GM19239 (cell line): ENCODE results near the gene EIF4A2.

- RRBS, result no CpG with 5 or more reads among the region's 4 CpGs
Measured at GRCh38 chr3:185608143-185608756, 22.2 kb downstream of the SENP2 start.

DNA sequence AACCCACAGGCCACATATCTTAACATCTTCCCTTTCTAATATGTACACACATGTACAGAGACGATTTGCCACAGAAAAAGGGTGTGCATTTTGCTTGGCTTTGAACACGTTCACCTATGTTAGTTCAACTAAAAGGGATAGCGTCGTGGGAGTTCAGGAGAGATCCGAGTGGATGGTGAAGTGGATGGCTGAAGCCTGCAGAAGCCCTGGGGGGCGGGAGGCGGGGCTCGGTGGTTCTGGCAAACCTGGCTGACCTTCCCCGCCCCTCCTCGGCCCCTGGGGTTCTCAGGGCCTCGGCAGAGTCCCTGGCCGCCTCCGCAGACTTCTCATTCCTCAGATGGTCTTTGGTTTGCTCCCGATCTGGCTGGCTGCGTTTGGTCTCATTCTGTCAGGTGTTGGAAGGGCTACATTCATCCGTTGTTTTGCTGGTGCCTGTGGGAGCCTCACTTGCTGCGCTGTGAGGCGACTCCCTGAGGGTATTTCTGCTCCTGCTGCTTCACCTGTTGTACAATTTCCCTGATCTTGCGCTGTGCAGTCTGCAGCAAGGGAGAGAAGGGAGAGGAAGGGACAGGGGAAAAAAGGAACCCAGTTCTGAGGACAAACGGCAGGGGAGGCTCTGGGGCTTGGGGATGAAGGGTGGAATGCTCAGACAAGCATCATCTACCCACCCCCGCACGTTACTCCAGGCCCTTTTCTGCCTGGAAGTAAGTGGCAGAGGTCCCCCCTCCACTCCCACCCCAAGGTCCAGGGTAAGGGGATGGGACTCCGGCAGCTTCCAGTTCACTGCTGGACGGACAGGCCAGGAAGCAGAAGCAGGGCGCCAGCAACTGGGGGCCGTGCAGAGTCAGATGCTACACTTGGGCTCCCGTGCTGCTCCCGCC, 59.2 kb downstream of the SENP2 start:
- RRBS, result no CpG with 5 or more reads among the region's 28 CpGs

- RRBS, result no CpG with 5 or more reads among the region's 5 CpGs
Measured at GRCh38 chr3:185764495-185765072, 60.3 kb downstream of the IGF2BP2 start.

DNA sequence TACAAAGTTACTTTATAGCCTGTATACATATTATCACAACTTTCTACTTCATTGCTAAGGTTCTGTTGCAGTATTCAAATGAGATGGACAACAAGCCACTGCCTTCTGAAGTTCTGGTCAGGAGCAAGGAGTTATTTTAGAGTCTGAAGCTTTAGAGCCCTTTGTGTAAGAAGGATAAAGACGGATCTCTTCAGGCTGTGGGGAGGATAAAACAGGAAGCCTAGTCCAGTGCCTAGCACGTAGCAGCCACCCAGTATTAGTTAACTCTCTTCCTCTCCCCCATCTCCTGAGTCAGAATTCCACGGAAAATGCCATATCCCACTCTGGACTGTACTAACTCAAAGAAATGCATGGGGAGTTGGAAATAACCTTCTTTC, 9.5 kb downstream of the IGF2BP2 start:
- RRBS, result no CpG with 5 or more reads among the region's 3 CpGs

DNA sequence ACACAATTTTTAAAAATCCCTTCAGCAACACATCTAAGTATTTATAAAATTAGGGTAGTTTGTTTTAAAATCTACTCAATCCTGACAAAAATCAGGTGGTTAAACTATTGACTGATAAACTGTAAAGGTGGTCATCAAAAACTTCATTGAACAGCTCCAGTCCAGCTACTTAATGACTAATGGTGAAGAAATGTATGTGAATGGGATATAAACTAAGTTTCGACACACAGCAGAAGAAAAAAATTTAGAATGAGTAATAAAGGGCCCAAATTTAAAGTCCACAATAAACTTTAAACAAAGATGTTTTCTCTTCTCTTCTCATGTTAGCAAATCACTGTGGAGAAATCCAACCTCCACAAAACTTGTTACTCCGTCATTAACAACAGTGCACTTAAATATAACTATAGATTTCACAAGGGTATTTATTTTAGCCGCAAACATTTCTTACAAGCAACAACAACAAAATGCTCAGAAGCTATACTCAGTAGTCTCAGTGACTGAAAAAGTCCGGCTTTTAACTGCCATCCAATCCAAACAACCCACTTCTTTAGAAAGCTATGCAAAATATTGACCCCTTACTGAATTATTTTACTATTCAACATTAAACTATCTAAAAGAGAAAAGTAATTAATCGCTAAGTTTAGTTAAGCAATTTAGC, 2.6 kb downstream of the IGF2BP2 start:
- RRBS, result no CpG with 5 or more reads among the region's 5 CpGs

- RRBS, result no CpG with 5 or more reads among the region's 2 CpGs
Measured at GRCh38 chr3:185935256-185935811, 2.5 kb downstream of the TRA2B start.

DNA sequence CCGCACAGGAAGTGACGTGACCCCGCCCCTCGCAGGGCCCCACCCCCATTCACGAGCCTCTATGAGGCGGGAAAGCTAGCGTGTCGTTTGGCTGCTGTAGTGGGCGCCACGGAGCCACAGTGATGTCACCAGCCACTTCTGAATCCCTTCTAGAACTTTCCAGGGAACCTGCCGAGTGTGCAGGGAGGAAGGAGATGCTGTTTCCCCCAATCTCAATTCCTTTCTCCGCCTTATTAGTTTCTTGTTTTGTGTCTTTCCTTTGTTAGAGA, 251 bp upstream of the TRA2B start:
- RRBS, result no CpG with 5 or more reads among the region's 12 CpGs

DNA sequence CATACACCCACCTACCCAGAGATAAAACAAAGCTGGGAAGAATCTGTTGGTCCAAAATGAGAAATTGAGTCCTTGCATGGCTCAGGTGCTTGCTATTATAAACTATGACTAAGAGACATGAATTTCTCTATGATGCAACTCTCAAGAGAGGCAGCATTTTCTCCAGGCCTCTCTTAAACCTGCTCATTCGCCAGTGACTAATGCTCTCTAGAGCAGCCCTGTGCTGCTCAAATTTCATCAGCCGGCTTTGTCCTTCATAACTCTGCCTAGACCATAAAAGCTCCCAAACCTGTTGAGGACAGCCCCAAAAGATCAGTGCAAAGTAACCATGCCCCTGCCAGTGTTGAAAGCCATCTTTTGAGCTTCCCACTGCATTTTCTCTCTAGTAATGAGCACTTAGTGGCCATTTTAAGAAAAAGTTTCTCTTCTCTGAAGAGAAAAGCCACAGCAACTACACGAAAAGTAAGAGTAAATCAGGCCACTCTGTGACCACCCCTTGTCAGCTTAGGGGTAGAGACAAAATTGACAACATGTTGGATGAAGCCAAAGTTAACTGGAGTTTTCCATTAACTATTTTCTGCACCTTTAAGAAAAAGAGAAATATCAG, 4.8 kb downstream of the ETV5 start:
- RRBS, result no CpG with 5 or more reads among the region's 3 CpGs

DNA sequence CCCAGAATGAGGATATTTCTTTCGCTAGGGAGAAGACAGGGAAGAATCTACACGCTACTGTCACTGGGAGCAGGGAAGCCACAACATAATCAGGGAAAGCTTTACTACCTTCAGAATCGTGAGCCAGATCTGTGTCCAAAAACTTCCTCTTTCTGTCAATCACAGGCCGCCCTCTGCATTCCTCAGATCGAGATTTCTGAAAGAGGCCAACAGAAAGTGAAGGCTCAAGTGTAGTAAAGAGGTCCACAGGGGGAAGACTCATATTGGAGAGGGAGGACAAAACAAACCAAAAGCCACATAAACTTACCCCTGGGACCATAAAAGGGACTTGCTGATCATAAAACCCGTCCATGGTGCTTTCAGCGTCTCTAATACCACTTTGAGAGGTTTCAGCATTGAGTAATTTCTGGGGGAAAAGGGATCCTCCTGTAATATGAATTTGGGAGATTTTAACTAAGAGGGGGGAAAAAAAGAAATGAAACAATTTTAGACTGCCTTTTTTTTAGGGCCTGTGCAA, 3.3 kb downstream of the ETV5 start:
- RRBS, result no CpG with 5 or more reads among the region's 7 CpGs

- RRBS, result 3% methylated on average over 11 of the region's 44 CpGs
Measured at GRCh38 chr3:186107616-186108256, 1.2 kb downstream of the ETV5 start.

GRCh38 chr3:186210031-186210830, 101.3 kb upstream of the ETV5 start:
- RRBS, result no CpG with 5 or more reads among the region's 19 CpGs

- RRBS, result no CpG with 5 or more reads among the region's 9 CpGs
Measured at GRCh38 chr3:186599012-186599537, 13.8 kb upstream of the AHSG start.

GRCh38 chr3:186617076-186617713, 4.3 kb downstream of the AHSG start:
- RRBS, result no CpG with 5 or more reads among the region's 26 CpGs

GRCh38 chr3:186783493-186784405, at the start of gene EIF4A2:
Gene EIF4A2 (plus strand): TSS chr3:186783577.
- RRBS, result under 1% methylated on average over 17 of the region's 72 CpGs

DNA sequence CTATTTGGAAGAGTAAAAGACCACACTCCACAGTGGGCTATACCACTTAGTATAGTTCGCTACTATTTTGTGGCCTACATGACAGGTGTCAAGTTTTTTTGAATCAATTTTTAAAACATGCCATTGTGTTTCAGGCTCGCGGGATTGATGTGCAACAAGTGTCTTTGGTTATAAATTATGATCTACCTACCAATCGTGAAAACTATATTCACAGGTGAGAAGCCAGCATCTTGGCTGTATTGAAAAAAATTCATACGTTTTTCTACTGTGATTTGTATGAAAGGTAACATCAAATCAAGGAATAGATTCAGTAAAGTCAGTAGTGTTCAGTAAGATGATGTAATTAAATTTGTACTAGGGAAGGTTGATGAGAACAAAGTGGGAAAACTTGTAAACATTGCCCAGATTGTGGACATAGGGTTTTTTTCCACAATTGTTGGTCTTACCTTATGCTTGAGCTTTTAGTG, 4.3 kb downstream of the EIF4A2 start:
- RRBS, result no CpG with 5 or more reads among the region's 5 CpGs

GRCh38 chr3:186808797-186809158, 2.5 kb upstream of the RFC4 start:
- RRBS, result no CpG with 5 or more reads among the region's 2 CpGs

- RRBS, result no CpG with 5 or more reads among the region's 10 CpGs
Measured at GRCh38 chr3:186893119-186893873, 37.0 kb upstream of the ST6GAL1 start.

GRCh38 chr3:186938477-186939258, 8.3 kb downstream of the ST6GAL1 start:
- RRBS, result no CpG with 5 or more reads among the region's 10 CpGs

DNA sequence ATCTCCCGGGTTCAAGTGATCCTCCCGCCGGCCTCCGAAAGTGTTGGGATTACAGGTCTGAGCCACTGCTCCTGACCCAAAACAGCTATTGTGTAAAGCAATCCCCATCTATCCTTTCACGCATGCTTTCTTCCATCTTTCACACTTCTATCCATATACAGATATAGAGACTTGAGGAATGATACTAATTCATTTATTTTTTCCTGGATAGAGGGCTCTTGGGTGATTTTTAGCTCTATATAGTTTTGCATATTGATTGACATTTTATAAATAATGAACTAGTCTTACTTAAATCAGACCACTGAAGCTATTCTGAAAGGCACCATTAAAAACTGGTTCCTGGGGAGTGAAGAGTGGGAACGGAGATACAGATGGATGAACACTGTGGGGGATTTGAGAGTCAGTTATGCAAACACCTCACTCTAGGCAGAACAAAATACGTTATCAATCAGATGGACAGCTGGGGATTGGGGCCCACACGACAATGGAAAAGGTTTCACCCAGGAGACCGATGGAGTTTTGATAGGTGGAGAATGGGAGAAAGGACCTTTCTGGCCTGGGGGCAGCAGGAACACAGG, 16.2 kb downstream of the ST6GAL1 start:
- RRBS, result no CpG with 5 or more reads among the region's 9 CpGs